ENCODE measurements around the genes TMEM33, SLC30A9, BEND4 and SHISA3.

- PRO-cap: no peak
- RAMPAGE, long total RNA: no peak
Measured at GRCh38 chr4:39770884-39771295, 73.0 kb downstream of the UBE2K start.

GRCh38 chr4:40284138-40284643 lies 50.9 kb upstream of the CHRNA9 start:
- PRO-cap: no peak
- RAMPAGE, long total RNA: no peak

DNA sequence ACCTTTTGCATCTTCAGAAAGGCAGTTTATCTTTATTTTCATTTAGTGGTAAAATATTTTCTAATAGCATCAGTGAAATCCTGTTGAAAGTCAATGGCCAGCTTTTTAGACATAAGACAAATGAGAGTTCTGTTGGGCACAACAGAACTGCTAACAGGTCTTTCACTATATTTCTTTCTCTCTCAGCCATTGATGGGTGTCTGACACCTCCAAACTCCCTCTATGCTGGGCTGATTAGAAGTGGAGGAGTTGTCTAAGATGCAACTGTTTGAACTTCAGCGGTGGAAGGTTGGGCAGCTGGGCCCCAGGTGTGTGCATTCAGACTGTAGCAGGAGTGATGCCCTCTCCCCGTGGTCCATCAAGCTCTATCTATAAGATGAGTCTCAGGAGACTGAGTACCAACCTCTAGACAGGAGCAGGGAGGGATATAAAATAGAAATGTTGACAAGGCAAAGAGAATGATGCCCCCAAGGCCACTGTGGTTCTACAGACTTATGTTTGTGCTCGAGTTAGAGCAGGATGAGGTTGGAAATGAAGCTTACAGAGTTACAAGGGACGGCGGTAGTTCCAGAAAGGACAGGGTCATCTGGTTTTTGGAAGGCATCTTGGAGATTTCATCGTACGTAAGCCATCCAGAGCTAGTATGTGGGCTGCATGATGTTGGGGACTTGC lies 28.1 kb upstream of the CHRNA9 start:
- PRO-cap: no peak
- RAMPAGE, long total RNA: no peak

DNA sequence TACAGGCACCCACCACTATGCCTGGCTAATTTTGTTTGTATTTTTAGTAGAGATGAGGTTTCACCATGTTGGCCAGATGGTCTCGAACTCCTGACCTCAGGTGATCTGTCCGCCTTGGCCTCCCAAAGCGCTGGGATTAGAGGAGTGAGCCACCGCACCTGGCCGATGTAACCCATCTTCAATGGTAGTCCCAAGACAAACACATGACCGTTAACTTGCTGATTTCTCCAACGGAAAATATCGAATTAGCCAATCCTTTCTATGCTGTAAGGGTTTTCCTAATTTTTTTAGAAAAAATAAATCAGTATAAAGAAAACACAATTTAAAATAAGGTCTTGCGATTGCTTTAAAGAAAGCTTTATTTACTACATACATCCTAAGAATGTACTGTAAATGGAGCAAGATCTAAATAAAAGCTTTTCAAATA lies 87.8 kb downstream of the CHRNA9 start:
- PRO-cap: no peak
- RAMPAGE, long total RNA: no peak

- PRO-cap: no peak
- RAMPAGE, long total RNA: no peak
Measured at GRCh38 chr4:40448785-40449399, 113.8 kb downstream of the CHRNA9 start.

GRCh38 chr4:40500927-40501247 lies 128.8 kb downstream of the RBM47 start:
- PRO-cap: no peak
- RAMPAGE, long total RNA: no peak

DNA sequence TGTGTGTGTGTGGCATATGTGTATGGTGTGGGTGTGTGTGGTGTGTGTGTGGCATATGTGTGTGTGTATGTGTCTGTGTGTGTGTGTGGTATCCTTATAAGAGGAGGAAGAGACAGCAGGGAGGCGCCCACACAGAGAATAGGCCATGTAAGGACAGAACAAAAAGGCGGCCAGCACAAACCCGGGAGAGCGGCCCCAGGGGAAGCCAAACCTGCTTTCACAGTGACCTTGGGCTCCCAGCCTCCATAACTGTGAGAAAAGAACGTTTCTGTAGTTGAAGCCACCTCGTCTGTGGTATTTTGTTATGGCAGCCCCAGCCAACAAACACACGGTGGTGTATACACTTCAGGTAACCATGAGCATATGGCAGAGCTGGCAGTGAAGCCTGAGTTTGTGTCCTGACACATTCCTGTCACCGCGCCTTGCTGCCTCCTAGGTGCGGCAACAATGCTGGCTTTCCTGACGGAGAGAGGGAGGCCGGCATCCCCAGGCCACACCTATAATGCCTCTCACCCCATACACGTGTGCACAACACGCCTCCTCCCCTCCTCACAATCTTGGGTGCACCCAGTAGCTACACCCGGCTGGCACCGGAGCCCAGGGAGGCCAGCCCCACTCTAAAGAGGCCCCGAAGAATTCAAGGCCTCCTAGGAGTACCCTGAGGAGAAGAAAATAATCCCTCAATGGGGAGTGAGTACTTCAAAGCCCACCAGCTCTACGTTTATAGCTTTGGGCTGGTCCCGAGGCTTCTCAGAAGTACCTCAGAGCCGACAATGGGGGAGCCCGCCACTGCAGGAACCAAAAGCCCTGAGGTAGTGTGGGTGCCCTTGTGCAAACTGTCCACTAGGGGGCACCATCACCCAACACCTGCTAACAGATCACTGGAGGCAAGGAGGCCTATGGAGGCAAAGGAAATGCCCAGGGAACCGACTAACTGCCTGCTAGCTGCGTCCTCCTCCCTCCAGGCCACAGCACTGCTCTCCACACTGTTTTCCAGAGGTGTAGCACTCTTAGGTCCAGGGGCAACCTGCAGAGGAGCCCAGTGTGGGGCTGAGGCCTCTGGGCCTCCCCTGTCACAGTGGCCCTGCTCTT lies 158.6 kb downstream of the NSUN7 start:
- PRO-cap: no peak
- RAMPAGE, long total RNA: no peak

GRCh38 chr4:41146644-41147479 lies 67.5 kb downstream of the APBB2 start:
- PRO-cap: no peak
- RAMPAGE, long total RNA: no peak

GRCh38 chr4:41258028-41258502 lies 1.3 kb downstream of the UCHL1 start:
- PRO-cap: no peak
- RAMPAGE, long total RNA: no peak

DNA sequence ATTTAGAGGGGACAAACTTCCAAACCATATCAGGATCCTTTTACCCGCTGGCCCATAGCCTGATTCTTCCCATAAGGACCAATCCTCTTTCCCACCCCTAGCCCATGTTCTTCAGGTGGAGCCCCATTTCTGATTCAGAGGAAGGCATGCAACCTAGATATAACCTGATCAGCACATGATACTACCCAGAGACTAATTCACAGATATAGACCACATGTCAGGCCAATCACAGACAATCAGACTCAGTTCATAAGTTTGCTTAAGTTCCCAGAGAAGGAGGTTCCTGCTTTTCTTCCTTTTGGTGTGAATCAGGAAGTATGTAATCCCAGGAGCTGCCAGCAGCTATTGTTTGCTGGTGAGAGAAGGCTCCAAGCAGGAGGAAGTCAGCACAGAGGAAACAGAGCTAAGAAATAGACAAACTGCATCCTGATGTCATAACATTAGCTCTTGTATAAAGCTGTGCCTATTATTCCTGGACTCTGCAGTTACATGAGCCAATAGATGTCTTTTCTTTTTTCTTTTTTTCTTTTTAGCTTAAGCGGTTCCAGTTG lies 50.8 kb downstream of the UCHL1 start:
- PRO-cap: no peak
- RAMPAGE, long total RNA: no peak

DNA sequence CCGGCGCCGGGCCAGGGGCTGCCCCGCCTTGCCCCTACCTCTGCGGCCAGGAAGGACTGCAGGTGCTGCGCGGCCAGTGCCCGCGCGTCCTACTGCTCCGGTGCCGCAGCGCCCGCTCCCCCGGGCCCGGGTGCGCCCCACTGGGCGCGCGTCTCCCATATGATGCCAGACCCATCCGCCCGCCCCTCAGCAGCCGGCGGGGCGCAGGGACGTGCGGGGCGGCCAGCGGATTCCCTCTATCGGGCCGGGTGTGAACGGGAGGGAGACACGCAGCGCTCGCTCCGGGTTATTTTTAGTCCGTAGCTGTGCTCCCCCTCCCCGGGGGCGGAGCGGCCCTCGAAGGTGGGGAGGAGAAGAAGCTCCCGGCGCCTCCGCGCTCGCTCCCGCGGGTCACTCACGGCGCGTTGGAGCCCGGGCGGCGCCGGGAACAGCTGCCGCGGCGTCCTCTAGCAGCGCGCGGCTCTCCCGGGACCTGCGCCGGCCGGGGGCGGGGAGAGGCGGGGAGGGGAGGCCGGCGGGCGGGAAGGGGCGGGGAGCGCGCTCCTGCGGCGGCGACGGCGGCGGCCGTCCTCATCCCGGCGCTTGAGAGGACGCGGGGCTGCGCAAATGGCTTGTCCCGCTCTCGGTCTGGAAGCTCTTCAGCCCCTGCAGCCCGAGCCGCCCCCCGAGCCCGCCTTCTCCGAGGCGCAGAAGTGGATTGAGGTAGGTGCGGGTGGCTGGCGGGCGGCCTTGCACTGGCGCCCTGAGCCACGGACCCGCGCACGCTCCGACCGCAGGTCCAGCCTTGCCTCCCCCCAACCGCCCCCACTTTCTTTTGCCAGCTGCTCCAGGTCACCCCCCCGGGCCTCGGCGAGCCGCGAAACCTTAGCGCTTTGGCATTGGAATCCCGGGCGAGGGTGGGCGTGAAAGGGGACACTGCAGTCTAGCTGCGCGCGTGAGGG lies 103.8 kb downstream of the UCHL1 start:
- PRO-cap: no peak
- RAMPAGE, long total RNA: no peak

DNA sequence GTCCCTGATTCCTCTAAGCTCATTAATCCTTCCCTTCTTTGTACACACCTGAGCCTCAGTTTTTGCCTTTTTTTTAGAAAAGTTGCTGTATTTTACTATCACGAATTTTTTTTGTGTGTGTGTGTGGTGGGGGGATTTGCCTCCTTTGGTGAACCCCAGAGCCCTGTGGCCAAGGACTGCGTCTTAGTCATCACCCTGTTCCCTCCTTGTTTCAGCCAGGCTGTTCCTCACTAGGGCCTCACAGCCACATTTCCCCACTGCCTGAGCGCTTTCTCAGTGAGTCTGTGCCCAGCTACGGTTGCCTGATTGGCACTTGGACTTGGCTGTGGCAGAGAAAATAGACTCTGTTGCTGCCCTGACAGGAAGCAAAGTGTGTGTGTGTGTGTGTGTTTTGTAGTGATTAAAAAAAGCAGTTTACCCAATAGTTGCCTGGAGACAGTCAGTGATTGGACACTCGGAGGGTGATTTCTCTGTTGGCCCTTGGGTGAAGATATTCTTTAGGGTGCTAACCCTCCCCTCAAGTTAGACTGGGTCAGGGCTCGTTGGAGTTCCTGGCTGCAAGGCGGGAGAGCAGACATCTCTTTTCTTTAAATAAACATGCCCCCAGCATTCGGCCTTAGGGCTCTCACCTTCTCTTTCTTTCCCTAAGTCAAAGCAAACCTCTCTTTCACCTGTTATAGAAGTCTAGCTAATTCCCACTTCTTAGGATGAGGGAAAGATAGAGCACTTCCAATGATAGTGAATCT lies 113.0 kb downstream of the UCHL1 start:
- PRO-cap: no peak
- RAMPAGE, long total RNA: no peak

- PRO-cap: no peak
- RAMPAGE, long total RNA: no peak
Measured at GRCh38 chr4:41378311-41378948, 121.7 kb downstream of the UCHL1 start.

DNA sequence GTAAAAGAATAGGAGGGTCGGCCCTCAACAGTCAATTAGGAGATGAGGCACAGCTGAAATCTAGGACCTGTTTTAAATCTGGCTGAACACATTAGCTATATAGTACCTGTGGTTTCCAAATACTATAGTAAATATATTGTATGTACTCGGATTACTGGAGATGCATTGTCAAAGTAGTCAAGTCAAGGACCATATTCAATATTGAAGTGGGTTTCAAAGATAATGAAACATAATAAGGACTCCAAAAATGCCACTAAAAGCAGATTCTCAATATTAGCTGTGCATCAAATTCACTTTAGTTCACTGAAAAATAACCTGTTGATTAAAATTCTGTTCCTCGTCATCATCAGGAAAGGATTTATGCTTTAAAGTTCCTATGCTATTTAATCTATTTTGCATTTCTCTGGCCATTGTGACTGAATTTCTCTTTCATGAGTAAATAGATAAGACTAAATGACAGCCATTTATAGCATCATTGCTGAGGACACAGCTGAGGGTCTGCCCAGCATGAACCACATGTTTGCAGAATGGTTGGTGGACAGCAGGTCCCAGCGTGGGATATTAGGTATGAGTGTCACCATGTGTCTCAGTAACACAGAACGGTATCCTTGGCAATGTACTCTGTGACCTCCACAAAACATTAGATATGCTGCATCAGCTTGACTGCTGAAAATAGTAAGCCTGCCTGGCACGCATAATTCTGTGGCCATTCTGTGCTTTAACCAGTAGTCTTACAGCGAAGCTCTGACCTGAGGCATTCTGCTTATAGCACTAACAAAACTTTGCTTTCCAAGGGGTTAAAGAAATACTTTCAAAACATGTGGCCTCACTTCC lies 31.8 kb downstream of the LIMCH1 start:
- PRO-cap: no peak
- RAMPAGE, long total RNA: no peak

GRCh38 chr4:41881234-41881560 lies 54.0 kb upstream of the TMEM33 start:
- PRO-cap: no peak
- RAMPAGE, long total RNA: no peak

DNA sequence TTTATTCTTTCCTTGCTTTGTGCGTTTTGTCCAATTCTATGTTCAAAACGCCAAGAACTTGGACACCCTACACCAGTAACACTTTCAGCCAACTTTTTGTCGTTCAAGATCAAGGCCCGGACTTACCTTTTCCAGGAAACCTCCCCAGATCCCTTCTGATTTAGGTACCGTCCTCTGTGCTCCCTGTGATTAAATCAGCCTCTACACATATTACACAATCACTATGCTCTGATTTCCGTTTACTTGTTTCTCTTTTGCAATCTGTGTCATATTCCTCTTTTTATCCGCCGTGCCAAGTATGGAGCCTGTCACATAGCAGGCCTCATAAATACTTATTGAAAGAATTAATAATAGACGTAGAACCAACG lies 765 bp upstream of the TMEM33 start:
- PRO-cap: no peak
- RAMPAGE, long total RNA: no peak

GRCh38 chr4:41934848-41935703 lies at the start of gene TMEM33:
Gene TMEM33, plus strand, starts transcription at chr4:41935429.
- PRO-cap: no peak
- RAMPAGE, long total RNA: start-site peak on the plus strand at chr4:41935122-41935195, 110 and 325 reads in 2 replicates

GRCh38 chr4:41990053-41991345 lies at the start of gene SLC30A9:
Gene SLC30A9, plus strand, starts transcription at chr4:41990530.
- PRO-cap: no peak
- RAMPAGE, long total RNA: start-site peak on the plus strand at chr4:41990506-41990571, 944 and 1,284 reads in 2 replicates

- PRO-cap: no peak
- RAMPAGE, long total RNA: no peak
Measured at GRCh38 chr4:42152000-42153016, at the start of gene BEND4. Gene BEND4, minus strand, starts transcription at chr4:42152655.

DNA sequence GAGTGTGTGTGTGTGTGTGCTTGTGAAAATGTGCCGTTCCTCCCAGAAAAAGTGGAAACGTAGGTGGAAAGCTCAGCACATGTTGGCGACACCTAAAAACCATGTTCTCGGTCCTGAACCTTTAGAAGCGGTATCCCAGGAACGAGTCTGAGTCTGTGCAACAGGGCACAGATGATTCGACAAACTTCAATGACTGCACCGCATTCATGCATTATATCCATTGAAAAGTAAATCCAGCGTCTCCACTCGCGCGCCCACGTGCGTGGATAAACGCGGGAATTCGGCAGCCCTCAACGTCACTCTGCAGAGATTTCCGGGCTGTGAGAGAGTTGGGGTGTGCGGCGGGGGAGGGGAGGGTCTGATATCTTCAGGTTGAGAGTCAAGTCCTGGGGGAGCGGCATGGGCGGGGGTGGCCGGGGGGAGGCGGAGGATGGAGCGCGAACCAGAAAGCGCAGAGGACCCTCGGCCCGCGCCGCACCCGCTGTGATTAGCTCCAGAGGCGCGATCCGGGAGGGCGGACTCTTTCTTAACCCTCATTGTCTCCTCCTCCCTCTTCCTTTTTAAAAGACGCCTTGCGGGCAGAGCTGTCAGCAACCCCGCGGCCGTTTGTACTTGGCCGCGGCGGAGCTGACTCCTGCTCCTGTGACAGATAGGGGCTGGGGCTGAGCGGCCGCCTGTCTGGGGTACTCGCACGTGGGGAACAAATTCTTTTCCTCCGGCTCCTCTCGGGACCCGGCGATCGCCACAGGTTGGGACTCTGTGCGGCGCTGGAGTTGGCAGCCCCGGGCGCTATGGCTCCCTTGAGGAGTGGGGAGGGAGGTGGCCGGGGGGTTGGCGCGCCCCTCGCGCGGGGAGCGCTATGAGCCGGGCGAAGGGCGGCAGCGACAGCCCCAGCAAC lies at the start of gene SHISA3:
Gene SHISA3 (plus strand): TSS at position 590 of the 898 bp plus-strand sequence.
- PRO-cap: no peak
- RAMPAGE, long total RNA: no peak

All from spinal cord (tissue), 3 donors.